Non-pigmented ciliary epithelial cell (primary cell): ENCODE measurements around a stretch of chr15.

DNA sequence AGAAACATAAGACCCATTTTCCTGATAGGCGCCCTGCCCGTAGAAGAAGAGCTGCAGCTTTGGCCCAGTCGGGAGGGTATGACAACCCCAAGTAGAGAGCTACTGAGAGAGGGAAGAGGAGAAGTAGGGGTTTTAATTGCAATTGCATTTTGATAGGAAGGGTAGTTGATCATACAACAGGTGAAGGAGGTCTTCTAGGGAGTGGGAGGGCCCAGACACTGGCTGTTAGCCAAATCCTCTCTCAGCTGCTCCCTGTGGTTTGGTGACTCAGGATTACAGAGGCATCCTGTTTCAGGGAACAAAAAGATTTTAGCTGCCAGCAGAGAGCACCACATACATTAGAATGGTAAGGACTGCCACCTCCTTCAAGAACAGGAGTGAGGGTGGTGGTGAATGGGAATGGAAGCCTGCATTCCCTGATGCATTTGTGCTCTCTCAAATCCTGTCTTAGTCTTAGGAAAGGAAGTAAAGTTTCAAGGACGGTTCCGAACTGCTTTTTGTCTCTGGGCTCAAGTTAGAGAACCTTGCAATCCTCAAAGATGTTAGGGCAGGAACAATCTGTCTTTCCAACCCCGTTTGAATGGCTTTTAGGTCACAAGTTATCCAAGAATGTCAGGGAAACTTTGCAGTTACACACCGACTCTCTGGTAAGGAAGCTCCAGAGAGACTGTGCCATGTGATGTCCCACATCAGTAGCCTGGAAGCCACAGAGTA is 408.8 kb upstream of the THBS1 start:
- RRBS = no CpG with 5 or more reads among the region's 7 CpGs

- RRBS = no CpG with 5 or more reads among the region's 11 CpGs
These were observed 408.2 kb upstream of the THBS1 start for GRCh38 chr15:39172634-39173192.

DNA sequence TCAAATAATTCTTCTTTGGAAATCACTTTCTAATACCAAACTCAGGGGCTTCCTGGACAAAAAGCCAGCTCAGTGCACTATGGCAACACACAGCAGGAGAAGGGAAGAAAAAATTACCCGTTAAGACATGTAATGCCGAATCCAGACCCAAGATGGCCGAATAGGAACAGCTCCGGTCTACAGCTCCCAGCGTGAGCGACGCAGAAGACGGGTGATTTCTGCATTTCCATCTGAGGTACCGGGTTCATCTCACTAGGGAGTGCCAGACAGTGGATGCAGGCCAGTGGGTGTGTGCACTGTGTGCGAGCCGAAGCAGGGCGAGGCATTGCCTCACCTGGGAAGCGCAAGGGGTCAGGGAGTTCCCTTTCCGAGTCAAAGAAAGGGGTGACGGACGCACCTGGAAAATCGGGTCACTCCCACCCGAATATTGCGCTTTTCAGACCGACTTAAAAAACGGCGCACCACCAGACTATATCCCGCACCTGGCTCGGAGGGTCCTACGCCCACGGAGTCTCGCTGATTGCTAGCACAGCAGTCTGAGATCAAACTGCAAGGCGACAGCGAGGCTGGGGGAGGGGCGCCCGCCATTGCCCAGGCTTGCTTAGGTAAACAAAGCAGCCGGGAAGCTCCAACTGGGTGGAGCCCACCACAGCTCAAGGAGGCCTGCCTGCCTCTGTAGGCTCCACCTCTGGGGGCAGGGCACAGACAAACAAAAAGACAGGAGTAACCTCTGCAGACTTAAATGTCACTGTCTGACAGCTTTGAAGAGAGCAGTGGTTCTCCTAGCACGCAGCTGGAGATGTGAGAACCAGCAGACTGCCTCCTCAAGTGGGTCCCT is 160.2 kb upstream of the THBS1 start:
- RRBS = no CpG with 5 or more reads among the region's 33 CpGs

- RRBS = no CpG with 5 or more reads among the region's 3 CpGs
These were observed 153.1 kb upstream of the THBS1 start for GRCh38 chr15:39427656-39428282.

GRCh38 chr15:39504556-39504968 is 76.3 kb upstream of the THBS1 start:
- RRBS = no CpG with 5 or more reads among the region's 2 CpGs

- RRBS = no CpG with 5 or more reads among the region's 3 CpGs
These were observed 14.0 kb downstream of the THBS1 start for GRCh38 chr15:39594827-39595285.

- RRBS = no CpG with 5 or more reads among the region's 3 CpGs
These were observed 17.5 kb downstream of the THBS1 start for GRCh38 chr15:39598175-39598951.

DNA sequence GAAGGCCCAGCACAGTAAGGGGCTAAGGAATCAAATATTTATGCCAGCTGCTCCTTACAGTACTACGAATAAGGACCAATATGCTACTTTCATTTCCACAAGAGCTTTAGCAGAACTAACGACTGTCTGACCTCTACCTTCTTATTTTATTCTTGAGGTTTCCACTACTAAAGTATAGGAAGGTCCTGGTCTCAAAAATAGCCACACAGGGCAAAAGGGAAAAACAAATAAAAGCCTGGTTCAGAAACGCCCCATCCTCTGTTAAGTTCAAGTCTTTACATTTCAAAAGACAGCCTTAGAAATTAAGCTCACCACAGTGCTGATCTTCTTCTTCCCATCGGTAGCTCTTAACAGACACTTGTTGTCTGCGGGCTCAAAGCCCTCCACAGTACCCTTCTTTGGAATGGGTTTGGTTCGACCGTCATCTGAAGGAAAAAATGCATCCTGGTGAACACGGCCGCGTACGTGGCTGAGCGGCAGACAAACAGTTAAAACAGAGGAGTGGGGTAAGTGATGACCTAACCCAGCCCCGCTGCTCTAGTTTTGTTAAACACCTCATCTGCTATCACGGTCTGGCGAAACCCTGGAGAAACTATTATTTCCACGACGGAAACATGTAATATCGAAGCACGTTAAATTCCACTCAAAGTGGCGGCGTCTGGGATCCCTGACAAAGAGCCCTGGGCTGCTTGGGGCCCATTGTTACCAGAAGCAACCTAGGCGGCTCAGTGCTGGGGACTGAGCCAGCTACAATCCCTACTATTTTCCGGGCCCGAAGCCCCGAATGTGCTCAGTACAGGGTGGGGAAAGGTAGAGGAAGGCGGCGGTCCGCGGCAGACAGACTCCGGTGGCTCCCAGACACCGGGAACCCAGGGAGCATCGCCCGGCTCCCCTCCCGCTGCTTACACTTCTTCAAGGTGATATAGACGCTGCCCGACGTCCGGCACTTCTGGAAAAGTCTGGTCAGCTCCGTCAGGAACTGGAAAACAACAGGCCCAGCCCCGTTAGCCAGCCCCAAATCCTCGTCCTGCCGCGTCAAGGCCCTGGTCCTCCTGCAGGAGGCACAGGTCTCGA is 674 bp downstream of the SRP14 start:
- RRBS = under 1% methylated on average over 12 of the region's 44 CpGs

GRCh38 chr15:40040614-40041176 is 1.7 kb upstream of the SRP14 start:
- RRBS = no CpG with 5 or more reads among the region's 4 CpGs

- RRBS = no CpG with 5 or more reads among the region's 20 CpGs
These were observed 6.0 kb upstream of the SRP14 start for GRCh38 chr15:40044939-40045479.

DNA sequence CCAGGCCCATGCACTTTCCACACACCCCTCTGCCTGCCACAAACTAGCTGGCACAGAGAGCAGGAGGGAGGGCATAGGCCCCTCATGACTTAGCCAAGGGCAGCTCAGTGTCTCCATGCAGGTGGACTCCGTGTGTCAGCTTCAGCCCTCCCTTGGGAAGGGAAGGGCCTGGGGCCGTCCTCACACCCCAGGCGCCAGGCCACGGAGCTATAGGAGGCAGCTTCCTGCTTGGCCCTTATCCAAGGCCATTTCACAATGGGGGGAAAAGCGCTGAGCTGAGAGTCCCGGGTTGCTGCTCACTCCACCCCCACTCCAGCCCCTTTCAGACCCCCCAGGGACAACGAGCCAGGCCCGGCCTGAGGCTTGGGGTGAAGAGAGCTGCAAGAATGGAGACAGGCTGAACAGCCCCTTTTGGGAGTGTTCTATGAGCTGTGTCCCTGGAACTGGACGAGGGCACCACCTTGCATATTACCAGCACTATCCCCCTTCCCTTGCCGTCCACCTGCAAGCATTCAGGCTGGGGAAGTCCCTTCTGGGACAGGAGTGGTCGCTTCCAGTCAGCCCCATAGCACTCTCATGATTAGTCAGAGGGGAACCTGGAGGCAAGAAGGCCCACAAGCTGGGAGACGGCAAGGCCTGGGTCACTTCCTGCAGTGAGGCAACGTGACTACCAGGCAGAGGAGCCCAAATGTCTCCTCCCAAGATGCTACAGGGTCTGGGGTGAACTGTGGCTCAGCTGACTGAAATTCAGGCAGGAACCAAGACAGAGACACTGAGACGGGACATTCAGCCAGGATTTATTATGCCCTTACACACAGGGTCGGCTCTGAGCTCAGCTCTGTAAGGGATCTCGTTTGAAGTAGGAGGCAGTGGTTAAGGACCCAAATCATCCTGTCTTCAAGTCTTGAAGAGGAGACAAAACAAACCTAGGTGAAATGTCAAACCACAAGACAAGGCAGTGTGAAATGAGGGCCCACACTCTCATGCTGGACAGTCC is 8.6 kb upstream of the SRP14 start:
- RRBS = 5% methylated on average over 3 of the region's 16 CpGs

GRCh38 chr15:40249121-40249635 is 10.3 kb downstream of the PAK6 start:
- RRBS = no CpG with 5 or more reads among the region's 9 CpGs

DNA sequence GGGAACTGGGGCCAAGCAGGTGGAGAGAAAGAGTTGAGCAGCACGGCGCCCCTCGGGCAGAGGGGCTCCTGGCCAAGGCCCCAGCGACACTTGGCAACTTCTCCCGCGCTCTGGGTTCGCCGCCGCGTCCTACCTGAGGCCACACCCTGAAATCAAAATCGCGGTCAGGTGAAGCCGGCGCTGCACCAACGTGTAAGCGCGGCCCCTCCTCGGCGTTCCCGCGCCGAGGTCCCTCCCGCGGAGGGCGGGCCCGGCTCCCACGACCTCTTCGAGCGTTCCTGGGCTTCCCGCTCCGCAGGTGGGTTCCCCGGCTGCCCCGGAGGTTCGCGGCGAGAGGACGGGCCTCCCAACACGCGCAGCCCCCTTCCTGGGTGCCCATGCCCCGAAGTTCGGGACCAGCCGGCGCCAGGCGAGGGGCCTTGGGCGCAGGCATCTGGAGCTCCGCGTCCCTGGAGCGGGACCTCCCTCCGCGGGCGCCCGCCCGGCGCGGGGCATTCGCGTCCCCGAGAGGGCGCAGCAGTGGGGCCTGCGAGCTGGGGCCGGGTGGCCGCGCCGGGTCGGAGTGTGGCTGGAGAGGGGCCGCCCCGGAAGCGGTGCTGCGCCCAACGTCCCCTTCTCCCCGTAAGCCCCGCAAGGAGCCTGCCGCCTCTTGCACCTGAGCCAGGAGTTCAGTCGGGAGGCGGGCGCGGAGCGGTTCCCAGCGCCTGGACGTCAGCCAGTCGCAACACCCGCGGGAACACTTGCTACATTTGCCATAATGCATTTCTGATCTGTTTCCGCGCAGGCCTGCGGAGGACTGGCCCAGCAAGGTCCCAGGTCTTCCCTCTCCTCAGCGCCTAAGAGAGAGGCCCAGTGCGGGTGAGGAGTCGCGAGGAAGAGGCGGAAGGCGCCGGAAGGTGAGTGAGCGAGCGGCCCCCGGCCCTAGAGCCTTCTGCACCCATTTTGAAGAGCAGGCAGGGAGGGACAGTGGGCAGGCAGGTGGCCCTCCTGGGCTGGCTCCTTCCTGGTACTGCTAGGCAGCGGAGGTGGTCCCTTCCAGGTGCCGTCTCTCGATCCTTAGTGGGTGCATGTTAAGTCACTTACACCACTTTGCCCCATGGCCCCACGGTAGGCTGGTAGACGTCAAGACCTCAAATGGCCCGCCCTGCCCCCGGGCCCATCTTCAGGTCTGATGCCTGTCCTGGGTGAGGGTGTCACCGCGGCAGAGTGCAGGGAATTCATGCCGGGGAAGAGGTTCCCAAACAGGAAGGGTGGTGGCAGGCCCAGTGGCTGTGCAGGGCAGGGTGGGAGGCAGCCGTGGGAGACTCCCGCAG is 14.0 kb downstream of the PAK6 start:
- RRBS = 9% methylated on average over 47 of the region's 108 CpGs

GRCh38 chr15:40282065-40282506 is 778 bp downstream of the ANKRD63 start:
- RRBS = no CpG with 5 or more reads among the region's 60 CpGs

- RRBS = no CpG with 5 or more reads among the region's 5 CpGs
These were observed 2.5 kb downstream of the INAFM2 start for GRCh38 chr15:40325617-40326778.

DNA sequence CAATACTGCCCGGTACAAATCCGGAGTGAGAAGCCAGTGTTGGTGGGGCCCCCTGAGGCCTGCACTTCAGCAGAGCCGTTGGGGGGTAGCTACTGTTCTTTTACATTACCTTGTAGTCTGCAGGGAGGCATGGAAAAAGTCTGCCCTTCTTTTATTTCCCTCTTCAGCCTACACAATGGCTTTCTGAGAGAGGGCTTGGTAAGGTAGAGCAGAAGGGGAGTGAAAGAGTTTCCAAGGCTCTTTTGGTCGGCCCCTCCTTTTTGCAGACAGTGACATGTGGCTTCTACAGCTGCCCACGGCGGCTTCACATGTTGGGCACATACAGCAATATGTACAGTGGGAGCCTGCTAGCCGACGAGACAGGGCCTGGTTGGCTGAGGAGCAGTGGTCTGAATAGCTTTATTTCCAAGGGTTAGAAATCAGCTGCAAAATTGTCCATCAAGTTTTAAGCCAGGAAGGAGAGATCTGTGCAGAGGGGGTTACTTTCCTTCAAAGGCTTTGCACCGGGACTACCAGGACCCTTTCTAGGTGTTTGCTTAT is 4.0 kb downstream of the INAFM2 start:
- RRBS = no CpG with 5 or more reads among the region's 9 CpGs

GRCh38 chr15:40330267-40331366 is 7.1 kb downstream of the INAFM2 start:
- RRBS = no CpG with 5 or more reads among the region's 16 CpGs

DNA sequence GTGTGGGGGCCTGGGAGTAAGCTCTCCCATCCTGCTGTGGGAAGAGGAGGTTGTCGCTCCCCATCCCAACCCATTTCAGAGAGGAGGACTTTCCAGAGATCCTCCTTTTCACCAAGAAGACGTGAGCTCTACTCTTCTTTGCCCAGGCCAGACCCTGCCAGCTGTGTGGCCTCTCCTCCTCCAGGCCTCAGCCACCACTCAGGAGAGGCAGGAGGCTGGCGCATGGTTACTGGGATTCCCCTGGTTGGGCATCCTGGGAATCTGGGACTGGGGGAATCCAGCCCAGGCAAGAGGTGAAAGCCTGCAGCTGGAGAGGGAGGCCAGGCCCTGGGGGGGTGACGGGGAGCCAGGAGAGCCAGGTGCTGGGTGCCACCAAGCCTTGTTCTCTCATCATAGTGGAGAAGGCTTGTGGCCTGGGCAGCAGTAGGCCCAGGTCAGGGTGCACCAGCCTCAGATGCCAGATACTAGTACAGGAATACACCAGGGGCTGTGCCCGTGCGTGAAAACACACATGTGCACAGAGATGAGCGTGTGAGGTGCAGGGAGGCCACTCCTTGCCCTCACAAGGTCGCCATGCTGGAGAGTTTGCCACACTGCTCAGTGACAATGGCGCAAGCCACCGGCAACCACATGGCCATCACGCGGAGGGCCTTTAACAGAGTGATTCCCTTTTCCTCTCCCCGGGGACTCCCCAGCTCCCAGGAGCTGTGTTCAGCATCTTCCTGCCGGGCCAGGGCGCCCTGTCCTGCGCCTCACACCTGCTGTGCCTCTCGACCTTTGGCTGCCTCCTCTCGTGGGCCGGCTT is 6.1 kb downstream of the CCDC9B start:
- RRBS = 75% methylated on average over 10 of the region's 19 CpGs